Esophagus squamous epithelium (tissue), 4 donors: ENCODE measurements around a stretch of chr12.

DNA sequence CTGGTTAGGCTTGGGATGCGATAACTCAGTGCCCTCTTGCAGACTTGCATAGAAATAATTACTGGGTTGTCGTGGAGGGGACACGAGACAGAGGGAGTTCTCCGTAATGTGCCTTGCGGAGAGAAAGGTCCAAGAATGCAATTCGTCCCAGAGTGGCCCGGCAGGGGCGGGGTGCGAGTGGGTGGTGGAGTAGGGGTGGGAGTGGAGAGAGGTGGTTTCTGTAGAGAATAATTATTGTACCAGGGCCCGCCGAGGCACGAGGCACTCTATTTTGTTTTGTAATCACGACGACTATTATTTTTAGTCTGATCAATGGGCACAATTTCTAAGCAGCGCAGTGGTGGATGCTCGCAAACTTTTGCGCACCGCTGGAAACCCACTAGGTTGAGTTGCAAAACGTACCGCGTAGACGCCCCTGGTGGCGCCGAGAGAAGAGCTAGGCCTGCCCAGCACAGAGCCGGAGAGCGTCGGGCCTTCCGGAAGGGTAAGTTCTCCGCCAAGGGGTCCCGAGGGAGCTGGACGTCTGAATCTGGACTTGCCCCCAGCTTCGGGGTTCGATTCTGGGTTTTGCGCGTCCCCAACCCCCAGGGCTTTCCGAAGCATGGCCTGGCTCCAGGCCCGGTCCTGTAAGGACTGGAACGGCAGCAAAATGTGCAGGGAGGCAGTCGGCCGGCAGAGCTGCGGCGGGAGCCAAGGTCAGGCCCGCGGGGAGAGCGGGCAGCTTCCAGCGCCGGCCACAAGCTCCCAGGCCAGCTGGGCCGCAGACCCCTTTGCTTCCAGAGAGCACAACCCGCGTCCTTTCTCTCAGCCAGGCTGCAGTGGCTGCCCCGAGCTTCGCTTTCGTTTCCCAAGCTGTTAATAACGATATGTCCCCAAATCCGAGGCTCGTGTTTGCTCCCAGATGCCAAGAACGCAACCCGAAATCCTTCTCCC, 2.8 kb upstream of the TBX5 start:
- PRO-cap: bidirectional peak, plus-strand start at position 664 of the sequence, minus-strand start at position 360 of the sequence
- RAMPAGE, long total RNA, 4 experiments: start-site peak on the plus strand in 1 of 4 experiments, centred at position 435 of the sequence, 11 reads per replicate

GRCh38 chr12:114664957-114665264, 19.1 kb downstream of the TBX3 start:
- PRO-cap: no peak
- RAMPAGE, long total RNA, 4 experiments: no peak in any of the 4 experiments

GRCh38 chr12:114679539-114680199, 4.3 kb downstream of the TBX3 start:
- PRO-cap: no peak
- RAMPAGE, long total RNA, 4 experiments: no peak in any of the 4 experiments

DNA sequence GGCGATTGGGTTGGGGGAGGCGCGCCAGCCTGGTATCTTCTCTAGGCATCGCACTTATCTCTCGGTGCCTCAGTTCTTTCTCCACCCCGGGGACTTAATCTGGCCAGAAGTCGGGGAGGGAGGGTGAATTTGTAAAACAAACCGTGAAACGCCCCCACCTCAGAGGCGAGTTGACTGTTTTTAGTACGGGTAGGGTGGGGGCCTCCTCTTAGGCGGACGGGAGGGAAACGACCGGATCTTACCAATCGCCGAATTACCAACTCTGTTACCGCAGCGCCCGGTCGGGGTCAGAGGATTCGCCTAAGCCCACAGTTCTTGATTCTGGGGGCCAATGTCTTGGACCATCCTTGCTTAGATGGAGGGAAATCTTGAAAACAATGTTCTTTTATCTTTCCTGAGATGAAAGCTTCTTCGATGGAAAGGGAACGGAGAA, 1.4 kb upstream of the TBX3 start:
- PRO-cap: no peak
- RAMPAGE, long total RNA, 4 experiments: no peak in any of the 4 experiments

GRCh38 chr12:114686886-114687535, 3.0 kb upstream of the TBX3 start:
- PRO-cap: no peak
- RAMPAGE, long total RNA, 4 experiments: no peak in any of the 4 experiments

DNA sequence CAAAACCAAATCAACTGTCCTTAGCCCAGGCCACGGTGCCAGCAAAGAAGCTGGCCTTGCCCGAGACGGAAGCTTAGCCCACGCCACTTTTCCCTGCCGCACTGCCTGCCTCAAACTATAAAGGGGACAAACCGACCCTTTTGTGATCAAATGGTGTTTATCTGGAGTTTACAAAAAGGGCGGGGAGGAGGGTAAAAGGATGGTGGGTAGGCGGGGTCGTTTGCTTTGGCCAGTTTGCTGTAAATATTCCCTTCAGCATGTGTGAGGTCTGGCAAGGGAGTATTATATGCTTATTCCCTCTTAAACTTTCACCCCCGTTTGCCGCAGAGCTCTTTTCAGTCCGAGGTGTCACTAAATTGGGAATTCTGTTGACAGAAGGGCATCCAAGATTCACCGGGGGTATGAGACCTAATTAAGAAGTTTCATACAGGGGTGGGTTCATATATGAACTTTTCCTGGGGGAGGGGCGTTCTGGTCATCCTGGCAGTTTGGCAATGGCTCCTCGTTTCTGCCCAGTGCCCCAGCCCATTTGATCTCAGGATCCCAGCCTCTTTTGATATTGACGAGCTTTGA, 3.9 kb upstream of the TBX3 start:
- PRO-cap: no peak
- RAMPAGE, long total RNA, 4 experiments: no peak in any of the 4 experiments

GRCh38 chr12:114799425-114800044, 115.6 kb upstream of the TBX3 start:
- PRO-cap: no peak
- RAMPAGE, long total RNA, 4 experiments: no peak in any of the 4 experiments

DNA sequence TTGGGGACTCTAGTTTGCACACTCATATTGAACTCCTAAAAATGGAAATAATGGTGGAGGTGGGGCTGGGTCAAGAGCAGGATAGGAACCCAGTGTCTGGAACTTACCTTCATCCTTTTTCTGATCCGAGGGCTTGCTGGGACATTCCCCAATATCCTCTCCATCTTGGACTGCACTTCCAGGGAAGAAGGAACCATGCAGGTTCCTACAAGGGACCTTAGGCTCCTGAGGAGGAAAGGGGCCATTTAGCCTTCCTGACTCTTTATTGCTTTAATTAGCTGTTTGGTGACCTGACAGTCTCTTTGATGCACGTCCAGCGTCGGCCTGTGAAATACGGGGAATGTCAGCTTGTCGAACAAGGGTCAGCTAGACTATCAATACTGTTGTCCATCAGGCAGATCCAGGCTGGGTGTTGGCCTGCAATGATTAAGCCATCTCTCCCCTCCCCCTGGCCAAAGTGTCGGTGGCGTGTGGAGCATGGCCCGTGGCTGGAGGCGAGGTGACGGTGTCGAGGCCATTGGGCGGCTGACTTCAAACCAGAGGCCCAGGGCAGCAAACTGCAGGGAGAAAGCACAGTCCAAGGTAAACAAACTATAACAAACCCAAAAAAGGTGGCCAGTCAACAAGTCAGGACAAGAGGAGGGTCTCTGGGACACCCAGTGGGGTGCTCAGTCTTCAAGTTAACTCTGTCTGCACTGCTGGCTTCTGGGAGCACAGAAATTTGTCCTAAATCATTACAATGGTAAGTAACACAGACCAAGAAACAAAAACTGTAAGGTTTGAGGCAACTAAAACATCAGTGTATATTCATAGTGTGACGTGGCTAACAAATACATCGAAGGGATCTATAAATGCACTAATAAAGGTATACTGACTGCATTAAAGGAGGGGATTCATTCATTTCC, 405.3 kb upstream of the TBX3 start:
- PRO-cap: no peak
- RAMPAGE, long total RNA, 4 experiments: no peak in any of the 4 experiments

DNA sequence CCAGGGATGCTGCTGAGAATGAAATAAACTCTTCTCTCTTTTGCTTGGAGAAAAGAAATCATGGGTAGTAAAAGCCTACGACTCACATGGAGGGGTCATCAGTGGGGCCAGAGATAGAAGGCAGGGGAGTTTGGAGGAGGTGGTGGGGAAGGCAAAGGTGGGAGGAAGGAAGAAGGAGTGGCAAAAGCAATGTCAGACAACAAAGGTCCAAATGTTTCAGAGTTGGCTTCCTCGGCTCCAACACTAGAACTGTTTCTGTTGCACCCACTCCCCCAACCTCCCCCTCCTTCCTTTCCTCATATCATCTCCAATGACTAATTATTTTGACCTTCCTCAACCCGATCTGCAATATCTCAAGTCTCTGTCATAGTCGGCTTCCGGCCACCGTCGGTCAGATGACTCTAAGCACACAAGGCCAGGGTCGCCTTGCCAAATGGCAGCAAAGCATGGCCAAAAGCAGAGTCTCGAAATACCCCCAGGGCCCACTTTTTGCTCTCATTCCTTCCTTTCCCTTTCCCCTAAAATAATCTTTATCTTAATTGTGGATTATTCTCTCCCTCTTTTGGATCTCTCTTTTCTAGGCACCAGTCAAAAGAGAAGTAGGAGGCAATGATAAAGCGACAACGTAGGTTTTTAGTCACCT, 637.0 kb upstream of the TBX3 start:
- PRO-cap: no peak
- RAMPAGE, long total RNA, 4 experiments: no peak in any of the 4 experiments

- PRO-cap: no peak
- RAMPAGE, long total RNA, 4 experiments: no peak in any of the 4 experiments
These were observed 521.1 kb downstream of the MED13L start for GRCh38 chr12:115756397-115756787.

- PRO-cap: no peak
- RAMPAGE, long total RNA, 4 experiments: no peak in any of the 4 experiments
These were observed 294.4 kb downstream of the MED13L start for GRCh38 chr12:115982893-115983765.

DNA sequence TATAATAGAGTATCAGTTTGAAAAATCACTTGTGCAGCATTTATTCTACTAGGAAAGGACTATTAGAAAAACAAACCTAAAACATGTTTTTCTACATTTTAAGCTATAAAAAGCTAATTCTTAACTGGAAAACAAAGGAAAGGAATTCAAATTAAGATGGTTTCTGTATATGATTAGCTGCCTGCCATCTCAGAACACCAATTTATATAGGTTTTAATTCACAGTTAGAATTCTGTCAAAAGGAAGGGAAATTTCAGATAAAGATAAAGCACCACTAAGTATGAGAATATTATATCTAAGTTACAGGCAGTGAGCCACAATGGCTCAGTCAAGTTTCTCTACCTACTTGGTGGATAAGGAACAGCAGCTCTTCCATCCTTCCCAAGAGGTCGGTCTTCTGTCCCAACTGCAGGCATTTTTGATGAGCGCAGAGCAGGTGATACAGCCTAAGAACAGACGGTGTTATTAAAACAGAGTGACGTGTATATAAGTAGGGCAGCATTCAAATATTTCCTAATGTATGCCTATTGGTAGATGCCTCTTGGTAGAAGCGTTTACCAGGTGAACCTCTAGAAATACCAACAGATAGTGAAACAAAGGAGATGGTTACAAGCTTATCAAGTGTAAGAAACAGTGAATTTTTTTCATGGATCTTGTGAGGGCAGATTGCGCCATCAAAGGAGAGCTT, 274.7 kb downstream of the MED13L start:
- PRO-cap: no peak
- RAMPAGE, long total RNA, 4 experiments: no peak in any of the 4 experiments

DNA sequence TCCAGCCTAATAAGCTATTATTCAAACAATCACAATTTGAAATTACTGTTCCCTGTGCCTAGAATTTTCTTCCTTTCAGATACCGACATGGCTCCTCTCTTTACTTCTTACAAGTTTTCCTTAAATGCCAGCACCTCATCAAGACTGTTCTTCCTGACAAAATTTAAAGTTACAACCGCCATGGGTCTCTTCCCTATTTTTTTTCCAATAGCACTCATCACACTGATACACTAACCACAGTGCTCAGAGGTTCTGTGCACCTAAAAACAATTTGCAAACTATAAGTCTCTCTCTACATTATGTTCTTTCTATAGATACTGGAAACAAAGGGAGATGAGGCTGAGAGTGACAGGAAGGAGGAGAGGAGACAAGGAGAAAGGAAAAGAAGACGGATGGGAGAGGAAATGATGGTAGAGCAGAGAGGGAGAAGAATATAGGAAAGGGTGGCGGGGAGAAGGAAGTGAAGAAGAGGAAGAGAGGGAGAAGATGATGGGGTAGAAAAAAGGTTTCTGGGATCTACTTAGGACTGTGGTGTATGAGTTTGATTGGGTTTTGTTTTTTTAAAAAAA, 244.9 kb downstream of the MED13L start:
- PRO-cap: no peak
- RAMPAGE, long total RNA, 4 experiments: no peak in any of the 4 experiments

- PRO-cap: no peak
- RAMPAGE, long total RNA, 4 experiments: no peak in any of the 4 experiments
These were observed 144.3 kb downstream of the MED13L start for GRCh38 chr12:116133075-116133653.

DNA sequence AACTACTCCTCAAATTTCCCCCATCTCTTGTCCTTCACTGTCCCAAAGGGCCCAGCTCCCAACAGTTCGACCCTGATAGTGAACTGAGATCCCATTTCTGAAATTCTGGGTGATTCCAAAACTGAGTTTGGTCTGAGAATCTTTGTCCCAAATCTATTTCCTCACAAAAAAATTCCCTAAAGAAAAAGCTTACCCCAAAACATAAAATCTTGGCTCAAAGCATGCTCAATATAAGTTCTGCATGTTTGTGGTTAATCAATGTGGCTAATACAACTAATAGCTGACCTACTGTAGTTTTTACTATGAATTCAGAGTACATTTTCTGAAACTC, 133.2 kb downstream of the MED13L start:
- PRO-cap: no peak
- RAMPAGE, long total RNA, 4 experiments: no peak in any of the 4 experiments

DNA sequence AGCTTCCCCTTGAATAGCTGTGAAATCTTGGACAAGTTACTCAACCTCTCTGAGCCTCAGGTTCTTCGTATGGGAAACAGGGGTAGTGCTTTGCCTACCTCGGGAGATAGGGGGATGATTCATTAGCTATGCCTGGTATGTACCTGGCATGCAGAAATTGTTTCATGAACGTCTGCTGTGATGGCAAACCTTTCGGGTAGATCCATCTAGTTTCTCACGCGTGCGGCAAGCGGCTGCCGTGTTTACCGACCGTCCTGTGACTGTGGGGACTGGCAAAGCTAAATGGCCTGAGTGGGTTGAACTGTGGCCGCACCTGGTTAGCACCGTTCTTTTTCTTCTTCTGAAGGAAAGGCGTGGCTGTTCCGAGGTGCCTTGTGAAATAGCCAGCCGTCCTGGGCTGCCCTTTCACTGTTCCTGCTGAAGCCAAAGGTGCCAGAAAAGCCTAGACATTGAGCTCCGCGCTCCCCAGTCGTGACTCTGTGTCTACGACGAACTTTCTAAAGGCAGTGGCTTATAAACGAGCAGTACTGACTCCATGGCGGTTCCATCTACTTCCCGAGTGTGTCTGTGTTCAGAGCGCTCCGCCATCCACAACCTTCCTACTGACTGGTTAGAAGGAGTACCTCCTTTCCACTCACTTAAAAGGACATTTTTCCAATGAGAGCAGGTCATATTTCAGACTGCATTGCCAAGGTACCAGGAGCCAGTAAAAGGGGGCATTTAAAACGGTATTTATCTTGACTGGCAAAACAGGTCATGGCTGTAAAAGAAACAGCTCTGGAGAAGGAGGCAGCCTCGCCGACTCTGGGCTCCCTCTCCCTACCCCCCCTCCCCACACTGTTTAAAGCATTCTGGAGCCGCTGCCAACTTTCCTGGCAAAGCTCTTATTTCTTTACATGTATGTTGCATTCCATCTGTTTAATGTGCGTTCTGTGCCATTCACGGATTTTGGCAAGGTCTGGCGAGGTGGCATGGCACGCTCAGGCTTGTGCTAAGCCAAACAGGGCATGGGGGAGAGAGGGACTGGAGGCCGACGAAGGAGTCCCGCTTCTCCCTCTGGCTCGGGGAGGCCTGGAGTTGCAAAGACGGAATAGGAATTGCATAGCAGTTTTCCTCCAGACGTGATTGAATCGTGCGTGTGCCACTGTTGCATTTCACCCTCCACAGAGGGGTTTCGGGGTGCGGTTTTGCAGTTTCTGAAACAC, 40.9 kb upstream of the MED13L start:
- PRO-cap: bidirectional peak, plus-strand start at position 999 of the sequence, minus-strand start at position 806 of the sequence
- RAMPAGE, long total RNA, 4 experiments: no peak in any of the 4 experiments

DNA sequence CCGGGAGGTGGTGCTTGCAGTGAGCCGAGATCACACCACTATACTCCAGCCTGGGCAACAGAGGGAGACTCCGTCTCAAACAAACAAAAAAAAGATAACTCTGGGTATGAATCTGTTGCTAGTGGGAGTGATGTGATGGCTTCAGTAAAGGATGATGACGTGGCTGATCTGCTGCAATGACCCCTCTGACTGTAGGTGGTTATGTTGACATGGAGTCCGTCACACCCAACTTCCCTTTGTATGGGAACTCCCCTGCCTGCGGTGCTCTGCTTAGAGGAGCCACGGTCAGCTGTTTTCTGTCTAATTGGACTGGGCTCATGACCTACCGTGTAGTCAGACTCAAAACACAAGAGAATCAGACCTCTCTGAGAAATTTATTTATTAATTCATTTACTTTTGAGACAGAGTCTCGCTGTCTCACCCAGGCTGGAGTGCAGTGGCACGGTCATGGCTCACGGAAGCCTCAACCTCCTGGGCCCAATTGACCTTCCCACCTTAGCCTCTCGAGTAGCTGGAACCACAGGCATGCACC, 59.2 kb upstream of the MED13L start:
- PRO-cap: no peak
- RAMPAGE, long total RNA, 4 experiments: no peak in any of the 4 experiments

- PRO-cap: no peak
- RAMPAGE, long total RNA, 4 experiments: no peak in any of the 4 experiments
These were observed 83.4 kb upstream of the MED13L start for GRCh38 chr12:116360927-116361215.

DNA sequence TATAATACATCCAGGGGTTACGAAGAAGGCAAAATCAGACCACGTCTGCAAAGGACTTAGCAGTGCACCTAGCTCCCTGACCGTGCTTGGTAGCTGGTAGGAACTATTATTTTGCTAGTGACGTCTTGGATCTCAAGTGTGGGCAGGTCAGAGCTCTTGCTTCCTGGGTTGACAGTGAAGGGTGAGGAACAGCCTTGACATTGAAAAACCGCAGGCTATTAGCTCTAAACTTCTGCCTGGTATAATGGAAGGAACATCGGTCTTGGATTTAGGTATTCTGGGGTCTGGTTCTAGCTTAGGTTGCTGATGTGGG, 89.4 kb upstream of the MED13L start:
- PRO-cap: no peak
- RAMPAGE, long total RNA, 4 experiments: no peak in any of the 4 experiments

- PRO-cap: no peak
- RAMPAGE, long total RNA, 4 experiments: no peak in any of the 4 experiments
These were observed 104.4 kb upstream of the MED13L start for GRCh38 chr12:116381608-116382607.